HL-60 (cell line): ENCODE data around the genes GLIS2, NMRAL1 and HMOX2.

DNA sequence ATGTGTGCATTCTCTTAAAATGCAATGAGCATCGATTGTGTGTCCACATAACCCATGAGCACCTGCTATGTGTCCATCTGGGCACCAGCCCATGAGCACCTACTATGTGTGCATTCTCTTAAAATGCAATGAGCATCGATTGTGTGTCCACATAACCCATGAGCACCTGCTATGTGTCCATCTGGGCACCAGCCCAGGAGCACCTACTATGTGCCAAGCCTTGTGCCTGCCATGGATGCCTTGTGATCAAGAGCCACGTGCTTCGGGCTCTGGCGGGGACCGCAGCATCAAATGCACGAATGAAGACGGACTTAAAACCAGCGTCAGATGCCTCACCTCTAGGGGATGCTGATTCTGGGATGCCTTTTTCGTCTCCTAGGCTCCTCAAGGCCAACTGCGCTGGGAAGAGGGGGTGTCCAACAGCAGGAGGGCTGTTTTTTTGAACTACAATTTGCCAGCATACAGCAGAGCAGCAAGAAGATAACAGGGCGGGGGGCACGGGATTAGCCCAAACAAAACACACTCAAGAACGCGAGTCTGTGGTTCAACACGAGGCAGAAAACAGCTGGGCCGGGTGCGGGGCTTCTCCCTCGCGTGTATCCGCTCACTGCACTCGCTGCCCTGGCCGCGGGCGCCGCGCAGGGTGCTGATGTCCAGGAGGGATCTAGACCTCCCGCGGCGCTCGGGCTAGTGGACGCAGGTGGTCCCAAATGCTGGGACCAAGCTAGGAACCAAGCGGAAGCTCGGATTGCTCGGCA, 1.3 kb upstream of the GLIS2 start:
- RRBS = no CpG with 5 or more reads among the region's 35 CpGs

GRCh38 chr16:4315194-4316213, at the start of gene GLIS2:
TSS of gene GLIS2 (plus strand) at chr16:4316067.
- RRBS = 3% methylated on average over 68 of the region's 133 CpGs

GRCh38 chr16:4320541-4321031, 4.7 kb downstream of the GLIS2 start:
- RRBS = no CpG with 5 or more reads among the region's 13 CpGs

DNA sequence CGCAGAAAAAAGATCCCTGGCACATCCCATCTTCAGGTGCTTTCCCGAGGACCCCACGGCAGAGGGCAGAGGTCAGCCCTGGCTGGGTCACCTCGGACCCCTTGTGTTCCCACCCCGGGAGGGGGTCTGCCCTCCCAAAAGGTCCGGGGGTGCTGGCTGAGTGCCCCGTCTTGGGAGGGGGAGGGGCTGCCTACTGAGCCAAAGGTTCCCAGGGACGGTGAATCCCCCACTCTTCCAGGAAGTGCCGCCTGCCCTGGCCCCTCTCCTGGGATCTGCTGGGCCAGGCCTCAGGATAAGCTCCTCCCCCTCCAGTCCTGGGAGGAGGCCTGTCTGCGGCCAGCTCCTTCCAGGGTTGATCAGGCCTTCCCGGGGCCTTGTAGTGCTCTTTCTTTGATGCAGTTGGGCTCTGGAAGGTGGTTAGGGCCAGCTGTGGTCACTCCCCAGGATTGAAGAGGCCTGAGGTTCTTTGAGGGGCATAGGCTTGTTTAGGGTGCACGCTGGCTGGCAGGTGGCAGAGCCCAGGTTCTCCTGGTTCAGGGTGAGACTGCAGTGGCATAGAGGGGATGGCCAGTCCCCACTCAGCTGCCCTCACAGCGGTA, 8.2 kb downstream of the GLIS2 start:
- RRBS = no CpG with 5 or more reads among the region's 13 CpGs

DNA sequence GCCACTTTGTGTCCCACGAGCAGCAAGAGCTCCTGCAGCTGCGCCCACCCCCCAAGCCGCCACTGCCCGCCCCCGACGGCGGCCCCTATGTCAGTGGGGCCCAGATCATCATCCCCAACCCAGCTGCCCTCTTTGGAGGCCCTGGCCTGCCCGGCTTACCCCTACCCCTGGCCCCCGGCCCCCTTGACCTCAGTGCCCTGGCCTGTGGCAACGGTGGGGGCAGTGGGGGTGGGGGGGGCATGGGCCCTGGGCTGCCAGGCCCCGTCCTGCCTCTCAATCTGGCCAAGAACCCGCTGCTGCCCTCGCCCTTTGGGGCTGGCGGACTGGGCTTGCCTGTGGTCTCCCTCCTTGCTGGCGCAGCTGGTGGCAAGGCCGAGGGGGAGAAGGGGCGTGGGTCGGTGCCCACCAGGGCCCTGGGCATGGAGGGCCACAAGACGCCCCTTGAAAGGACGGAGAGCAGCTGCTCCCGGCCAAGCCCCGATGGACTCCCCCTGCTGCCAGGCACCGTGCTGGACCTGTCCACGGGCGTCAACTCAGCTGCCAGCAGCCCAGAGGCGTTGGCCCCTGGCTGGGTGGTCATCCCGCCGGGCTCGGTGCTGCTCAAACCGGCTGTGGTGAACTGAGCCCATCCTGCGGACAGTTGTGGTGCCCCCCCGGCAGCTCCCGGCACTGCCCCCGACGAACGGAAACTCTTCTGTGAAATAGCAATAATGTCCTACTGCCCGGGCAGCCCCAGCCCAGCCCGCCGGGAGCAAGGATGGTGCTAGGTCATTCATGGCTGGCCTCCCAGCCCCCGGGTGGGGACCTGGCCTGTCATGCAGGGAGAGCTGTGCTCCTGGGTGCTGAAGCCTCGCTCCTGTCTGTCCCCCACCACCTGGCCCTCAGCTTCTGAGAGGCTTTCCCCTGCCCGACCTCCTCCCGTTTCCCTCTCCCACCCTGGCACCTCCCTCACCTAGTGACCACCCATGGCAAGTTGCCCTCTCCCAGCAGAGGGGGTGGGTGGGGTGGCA, 13.9 kb downstream of the PAM16 start:
- RRBS = 51% methylated on average over 6 of the region's 43 CpGs

DNA sequence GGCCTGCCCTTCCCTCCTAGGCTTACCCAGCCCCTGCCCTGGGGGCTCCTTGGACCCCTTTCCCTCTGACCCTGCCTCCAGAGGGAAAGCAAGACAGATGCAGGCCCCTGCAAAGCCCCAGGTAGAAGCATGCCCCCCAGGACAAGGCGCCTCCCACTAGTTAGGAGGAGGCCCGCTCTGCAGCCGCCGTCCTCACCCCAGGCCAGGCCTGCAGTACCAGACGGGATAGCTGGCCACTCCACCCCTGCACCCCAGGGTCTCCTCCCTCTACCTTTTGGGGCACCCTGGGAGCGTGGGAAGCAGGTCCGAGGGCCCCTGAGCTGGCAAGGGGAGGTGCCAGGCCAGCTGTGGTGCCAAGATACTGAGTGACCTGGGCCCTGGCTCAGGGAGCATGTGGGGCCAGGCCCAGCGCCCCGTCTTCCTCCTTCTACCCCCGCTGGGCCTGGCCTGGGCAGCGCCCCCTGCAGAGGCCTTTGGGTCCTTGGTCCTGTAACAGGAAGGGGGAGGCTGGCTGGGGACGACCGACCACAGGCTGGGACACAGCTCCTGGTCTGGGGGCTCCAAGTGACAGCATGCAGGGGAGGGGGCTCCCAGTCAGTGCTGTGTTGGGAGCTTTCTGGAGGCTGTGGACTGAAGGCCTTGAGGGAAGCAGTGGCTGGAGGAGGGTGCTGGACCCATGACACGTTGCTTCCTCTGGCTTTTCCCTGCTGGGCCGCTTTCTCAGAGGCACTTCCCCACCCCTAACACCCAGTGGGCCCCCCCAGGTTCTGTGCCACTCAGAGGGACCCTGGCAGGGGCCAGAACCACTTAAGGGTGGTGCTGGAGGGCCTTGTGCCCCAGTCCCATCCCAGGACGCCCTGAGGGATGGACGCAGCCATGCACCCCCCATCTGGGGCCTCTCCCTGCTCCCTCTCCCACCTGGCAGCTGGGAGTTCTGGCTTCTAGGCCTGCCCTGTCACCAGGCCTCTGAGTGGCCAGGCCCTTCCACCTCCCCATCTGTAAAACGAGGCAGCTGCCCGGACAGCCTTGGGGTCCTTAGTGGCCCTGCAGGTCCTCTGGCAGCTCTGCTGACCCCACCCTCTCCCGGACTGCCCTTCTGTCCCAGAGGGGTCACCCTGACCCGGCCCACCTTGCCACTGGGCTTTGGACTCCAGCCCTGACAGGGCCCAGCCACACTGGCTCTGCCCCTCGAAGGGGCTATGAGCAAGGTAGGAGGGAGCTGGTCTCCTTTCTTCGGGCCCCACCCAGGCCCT, 12.7 kb downstream of the PAM16 start:
- RRBS = 96% methylated on average over 2 of the region's 23 CpGs

DNA sequence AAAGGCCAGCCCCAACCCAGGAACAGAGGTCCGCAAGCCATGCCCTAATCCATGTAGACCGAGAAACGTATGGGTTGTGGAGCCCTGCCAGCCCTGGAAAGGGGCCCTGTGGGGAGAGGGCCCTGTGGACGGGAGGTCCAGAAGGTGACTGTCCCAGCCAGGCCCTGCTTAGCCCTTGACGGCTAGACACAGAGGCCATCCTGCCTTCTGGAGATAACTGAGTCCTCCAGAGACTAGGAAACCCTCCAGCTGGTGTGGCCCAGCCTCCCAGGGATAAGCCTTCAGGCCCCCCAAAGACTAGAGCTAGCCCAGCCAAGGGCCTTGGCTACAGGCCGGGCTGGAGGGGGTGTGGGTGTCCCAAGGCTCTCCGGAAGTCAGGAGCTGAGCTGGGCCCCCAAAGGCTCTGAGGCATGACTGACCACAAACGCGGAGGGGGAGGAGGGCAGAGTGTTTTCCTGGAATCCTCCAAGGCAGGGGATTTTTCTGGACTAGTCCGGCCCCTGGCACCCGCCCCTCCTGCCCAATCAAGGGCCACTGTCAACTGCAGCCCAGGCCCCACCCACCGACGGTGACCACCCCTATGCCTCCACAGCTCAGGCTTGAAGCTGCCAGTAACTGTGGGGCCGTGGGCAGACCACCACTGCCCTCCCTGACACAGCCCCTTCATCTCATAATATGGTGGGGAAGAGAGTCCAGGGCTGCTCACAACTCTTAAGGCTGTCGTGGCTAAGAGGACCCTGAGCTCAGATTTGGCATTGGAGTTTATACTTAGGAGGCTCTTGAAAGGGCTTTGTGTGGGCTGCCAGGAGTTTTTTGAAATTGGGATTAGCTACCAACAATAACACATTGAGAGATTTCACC, 887 bp upstream of the VASN start:
- RRBS = no CpG with 5 or more reads among the region's 15 CpGs

DNA sequence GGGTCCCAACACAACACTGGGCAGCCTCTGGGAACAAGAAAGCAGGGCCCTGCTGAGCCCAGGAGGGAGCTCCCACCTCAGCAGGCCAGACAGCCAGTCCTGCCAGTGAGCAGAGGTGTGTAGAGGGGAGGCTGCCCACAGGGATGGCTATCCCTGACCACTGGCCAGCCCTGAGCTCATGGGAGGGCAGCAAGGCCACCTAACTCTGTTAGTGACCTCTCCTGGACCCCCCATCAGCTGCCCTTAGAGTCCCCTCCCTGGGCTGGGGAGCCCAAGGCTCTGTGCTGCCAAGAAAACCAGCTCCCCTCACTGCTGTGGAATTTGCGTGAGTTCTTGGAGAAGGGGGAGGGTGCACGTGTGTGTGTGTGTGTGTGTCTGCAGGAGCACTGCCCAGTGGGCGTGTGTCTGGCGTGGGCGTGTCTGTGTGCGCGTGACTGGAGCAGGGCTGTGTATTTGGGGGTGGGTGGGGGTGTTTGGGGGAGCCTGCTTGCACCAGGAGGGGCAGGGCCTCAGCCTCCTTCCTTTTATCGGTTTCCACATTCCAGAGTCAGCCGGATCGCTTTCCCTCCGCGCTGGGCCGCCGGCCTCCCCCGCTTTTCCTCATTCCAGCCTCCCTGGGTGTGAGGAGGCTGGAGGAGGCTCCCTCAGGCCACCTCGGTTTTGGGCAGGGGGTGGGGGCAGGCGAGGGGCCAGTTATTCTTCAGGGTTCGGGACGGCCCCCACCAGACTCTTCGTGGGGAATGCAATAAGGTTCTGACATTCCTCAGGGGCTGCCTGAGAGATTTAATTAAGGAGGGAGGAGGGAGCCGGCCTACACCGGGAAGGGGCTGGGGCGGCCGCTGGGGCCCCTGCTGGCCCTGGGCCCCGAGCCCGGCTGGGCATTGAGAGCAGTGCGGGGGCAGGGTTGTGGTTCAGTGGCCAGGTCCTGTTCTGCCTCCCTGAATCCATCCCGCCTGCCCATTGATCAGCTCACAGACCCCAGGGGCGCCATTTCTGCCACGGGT, 2.4 kb downstream of the VASN start:
- RRBS = 89% methylated on average over 5 of the region's 30 CpGs

- RRBS = no CpG with 5 or more reads among the region's 15 CpGs
These were observed 6.6 kb downstream of the VASN start for GRCh38 chr16:4378139-4378668.

DNA sequence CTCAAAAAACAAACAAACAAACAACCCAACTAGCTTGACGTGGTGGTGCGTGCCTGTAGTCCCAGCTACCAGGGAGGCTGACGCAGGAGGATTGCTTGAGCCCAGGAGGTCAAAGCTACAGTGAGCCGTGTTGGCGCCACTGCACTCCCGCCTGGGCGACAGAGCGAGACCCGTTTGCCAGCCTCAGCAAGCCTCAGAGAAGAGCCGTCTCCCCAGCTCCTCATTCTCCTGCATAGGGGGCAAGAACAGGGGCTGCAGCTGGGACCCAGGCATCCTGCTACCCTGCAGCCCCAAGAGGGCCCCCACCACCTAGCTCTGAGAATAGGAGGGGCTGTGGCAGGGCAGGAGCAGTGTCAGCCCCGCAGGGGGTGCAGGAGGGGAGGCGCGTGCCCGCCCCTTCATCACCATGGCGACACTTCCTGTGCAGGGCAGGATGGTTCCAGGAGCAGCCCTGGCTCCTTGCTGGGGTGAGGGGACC, 19.9 kb downstream of the VASN start:
- RRBS = no CpG with 5 or more reads among the region's 15 CpGs

DNA sequence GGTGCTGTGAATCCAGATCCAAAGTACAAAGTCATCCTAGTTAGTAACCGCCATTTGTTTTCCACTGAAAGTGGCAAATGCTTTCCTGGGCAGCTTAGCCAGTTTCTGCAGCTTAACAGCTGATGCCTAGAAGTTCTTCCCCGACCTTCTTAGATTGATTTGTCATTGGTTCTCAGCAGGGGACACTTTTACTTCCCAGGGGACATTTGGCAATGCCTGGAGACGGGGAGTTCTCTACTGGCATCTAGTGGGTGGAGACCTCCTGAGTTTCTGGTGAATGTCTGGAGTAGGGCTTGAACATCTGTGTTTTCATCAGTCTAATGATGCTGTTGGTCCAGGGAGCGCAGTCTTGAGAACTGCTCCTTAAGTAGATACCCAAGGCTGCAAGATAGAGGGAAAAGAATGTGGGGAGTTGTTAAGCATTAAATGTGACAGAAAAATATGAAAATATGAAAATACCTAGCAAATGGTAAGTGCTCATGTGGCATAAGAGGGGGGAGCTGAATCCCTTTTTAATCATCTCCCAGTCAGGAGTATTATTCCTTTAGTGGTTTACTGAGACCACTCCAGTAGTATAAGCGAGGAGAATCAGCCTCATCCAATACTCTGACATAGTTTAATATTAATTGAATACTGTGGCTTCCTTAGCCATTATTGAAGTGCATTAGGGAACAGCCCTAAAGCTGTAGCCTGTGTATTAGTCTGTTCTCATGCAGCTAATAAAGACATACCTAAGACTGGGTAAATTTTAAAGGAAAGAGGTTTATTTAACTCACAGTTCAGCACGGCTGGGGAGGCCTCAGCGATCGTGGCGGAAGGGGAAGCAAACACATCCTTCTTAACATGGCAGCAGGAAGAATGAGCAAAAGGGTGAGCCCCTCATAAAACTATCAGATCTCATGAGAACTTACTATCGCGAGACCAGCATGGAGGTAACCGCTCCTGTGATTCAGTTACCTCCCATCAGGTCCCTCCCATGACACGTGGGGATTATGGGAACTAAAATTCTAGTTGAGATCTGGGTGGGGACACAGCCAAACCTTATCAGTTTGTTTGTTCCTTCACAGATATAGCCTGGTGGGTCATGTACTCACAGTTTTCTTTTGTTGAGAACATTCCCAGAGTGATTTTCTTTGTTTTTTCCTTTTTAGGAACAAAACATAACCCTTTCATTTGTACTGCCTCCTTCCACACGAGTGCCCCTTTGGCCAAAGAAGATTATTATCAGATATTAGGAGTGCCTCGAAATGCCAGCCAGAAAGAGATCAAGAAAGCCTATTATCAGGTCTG, 8.0 kb downstream of the DNAJA3 start:
- RRBS = no CpG with 5 or more reads among the region's 15 CpGs

DNA sequence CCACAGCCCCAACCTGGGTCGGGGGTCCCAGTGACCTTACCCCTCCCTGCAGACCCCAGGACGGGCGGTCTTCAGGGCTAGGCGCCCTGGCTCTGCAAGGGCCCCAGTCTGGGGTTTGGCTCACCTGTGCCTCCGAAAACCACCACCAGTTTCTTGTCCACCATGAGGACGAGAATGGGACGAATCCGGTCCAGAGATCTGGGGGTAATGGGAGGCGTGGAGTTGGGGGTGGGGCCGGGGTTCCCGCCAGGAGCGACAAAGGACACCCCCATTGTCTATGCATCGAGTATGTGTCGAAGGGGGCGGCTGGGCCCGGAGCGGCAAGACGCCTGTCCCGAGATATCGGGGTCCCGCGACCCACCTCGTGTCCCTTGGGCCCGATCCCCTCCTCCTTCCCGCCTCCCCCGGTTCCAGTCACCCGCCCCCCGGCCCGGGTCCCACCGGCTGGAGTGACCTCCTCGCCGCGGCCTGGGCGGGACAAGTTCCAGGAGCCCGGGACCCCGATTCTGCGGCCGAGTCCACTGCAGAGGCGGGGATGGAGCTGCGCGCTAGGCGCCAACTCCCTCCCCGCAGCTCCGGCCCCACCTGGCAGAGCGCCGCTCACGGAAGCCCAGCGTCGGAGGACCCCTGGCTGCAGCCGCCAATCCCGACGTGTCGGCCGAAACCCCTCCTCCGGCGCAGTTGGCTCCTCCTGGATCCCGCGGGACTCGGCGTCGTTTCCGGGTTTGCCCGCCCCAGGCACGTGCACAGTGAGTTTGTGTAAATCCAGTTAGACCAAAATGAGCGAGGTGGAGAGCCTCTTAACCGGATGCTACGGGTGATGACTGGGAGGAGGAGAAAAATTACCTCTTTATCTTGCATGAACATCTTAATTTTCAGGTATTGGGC, at the start of gene NMRAL1:
TSS of gene NMRAL1 (minus strand) at position 657 of the 888 bp plus-strand sequence.
- RRBS = 4% methylated on average over 47 of the region's 67 CpGs

DNA sequence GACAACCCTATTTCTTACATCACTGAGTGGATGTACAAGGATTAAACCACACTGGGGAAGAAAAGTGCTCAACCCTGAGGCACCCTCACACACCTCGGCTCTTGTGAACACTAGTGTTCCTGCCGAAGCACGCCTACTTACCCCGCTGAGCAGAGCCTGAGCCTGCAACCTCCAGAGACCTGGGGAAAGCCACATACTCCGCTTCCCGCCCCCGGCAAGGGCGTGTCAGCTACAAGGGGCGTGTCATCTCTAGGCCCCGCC, 172 bp upstream of the HMOX2 start:
- RRBS = 4% methylated on average over 4 of the region's 10 CpGs

DNA sequence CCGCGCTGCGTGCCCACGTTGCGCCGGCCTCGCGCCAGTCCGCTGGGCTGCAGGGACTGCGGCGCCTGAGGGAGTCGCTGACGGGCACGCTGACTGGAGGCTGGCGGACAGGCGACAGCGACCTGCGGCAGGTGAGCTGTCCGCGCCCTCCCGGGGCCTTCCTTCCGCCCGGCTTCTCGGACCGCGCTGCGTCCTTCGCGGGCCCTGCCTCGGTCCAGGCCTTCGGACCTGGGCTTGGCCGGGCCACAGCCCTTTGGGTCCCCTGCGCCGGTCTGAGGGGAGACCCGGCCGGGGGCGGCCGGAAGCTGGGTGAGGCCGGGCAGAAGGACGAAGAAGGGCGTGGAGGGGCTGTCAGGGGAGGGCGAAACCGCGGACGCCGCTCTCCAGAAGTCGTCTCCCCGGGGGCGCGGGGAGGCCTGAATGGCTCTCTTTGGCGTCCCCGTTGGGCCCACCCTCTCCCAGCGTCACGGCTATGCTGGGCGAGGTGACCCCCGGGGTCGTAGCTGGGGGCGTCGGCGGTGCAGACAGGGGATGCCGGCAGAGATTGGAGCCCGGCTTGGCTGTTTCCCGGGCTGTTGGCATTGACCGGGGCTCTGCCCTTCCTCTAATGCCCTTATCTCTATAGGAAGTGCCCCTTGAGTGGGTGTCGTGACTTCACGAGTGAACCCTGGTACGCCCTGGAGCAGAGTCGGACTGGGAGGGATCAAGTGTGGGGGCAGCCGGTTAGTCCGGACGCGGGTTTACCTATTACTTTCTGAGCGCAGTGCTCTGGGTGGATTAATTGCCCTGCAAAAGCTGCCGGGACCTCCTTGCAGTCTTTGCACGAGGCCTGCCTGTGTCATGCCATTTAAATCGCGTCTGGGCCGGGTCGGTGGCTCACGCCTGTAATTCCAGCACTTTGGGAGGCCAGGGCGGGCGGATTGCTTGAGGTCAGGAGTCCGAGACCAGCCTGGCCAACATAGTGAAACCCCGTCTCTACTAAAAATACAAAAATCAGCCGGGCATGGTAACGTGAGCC, at the start of gene HMOX2:
TSS of gene HMOX2 (plus strand) at position 42 of the 1,018 bp plus-strand sequence.
- RRBS = 3% methylated on average over 34 of the region's 86 CpGs

DNA sequence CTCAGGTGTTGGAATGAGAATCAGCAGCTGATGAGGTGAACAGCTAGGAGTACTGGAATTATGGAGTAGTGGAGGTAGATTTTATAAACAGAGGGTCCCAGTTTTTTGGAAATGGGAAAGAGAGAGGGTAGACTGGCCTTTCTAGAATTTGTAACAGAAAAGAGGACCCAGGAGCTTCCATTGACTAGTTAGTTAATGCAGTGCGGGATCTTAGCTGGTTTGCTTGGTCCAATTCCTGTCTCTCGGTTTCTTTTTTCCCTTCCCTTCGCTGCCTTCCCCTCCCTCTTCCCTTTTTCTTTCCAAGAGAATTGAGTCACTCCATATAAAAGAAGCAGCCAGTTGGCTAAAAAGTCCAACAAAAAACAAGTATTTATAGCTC, 24.7 kb downstream of the HMOX2 start:
- RRBS = no CpG with 5 or more reads among the region's 3 CpGs

GRCh38 chr16:4534180-4534898, 4.2 kb downstream of the CDIP1 start:
- RRBS = no CpG with 5 or more reads among the region's 14 CpGs

DNA sequence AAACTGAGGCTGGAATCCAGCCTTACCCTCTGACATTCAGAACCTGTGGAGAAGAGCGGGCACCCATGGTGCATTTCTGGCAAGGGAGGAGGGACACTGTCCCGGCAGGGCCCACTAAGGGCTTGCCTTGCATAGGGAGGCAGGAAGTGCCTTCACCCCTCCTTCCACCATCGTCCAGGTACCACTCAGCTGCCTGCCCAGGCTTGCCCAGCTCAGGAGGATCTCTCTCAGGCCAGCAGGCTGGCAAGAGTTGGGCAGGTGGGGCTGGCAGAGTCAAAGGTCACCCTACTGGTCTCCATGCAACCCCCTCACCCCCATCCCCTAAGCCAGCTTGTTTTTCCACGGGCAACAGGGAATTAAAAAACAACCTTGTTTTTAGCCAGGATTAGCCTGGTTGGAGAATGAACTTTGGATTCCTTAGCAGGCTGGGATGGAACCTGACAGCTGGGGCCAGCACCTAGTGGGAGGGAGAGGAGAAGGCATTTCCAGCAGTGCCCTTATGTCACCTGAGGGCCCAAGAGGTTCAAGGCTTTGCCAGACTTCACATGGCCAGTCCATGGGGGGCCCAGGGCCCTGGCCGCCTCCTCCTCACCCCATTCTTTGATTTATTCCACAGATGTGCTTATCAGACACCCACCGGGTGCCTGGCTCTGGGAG, 4.3 kb upstream of the UBALD1 start:
- RRBS = no CpG with 5 or more reads among the region's 6 CpGs

DNA sequence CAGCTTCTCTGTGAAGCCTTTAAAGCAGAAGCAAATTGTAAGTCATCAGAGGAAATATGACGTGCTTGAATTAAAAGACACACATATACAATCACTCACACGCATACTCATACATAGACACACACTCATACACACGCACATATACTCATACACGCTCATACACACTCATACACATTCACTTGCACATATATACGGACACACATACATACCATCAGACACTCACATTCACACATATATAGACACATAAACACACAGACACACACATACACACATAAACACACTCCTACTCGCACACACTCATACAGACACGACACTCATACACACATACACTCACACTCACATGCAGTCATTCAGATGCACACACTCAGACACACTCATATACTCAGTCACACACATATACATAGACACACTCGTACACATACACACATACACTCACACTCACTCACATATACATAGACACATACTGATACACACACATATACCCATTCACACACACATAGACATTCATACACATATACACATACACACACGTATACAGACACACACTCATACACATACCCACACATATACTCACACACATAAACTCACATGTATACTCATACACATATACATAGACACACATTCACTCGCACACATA, 25.0 kb upstream of the NUDT16L1 start:
- RRBS = no CpG with 5 or more reads among the region's 10 CpGs

DNA sequence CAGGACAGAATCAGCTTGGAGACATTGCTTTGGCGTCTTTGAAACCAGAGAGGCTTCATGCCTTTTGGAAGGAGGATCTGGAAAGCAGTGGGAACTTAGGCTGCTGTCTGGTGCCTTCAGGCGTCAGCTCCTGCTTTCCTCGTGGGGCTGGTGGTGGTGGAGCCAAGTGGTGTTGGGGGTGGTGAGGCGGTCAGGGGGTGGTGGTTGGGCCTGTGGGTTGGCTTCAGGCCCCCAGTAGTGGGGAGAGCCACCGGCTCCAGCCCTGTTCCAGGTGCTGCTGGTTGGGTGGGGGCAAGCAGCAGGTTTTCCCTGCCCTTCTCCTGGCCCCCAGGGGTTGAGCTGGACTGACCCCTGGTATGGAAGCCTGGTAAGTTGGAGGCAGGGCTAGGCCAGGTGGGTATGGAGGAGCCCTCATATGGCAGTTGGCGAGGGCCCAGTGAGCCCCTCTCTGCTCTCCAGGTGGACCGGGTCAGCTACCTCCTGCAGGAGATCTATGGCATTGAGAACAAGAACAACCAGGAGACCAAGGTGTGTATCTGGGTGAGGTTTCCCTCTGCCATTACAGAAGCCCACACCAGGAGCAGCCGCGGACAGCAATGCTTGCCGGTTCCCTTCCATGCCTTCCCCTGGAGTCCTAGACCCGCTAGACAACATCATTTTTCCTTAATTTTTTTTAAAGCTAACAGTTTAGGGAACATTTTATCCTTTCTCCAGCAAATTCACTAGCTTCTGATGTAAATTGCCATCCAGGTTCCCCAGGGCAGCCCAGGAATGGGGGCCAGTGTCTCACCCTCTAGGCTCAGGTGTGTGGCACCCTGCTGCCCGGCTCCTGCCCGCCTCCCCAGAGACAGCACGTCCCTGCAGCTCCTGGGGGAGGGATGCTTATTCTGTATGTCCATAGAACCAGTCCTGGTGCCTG, 22.2 kb upstream of the NUDT16L1 start:
- RRBS = no CpG with 5 or more reads among the region's 14 CpGs

- RRBS = no CpG with 5 or more reads among the region's 16 CpGs
These were observed 14.3 kb upstream of the NUDT16L1 start for GRCh38 chr16:4679001-4679583.